ENCODE results near the genes PRR20A, KLF5 and ACOD1.

GRCh38 chr13:57140634-57141135 lies at the start of gene PRR20A:
PRR20A (plus strand) TSS chr13:57140918.
- RRBS: no CpG with 5 or more reads among the region's 27 CpGs

- RRBS: no CpG with 5 or more reads among the region's 1 CpG
Measured at GRCh38 chr13:60405259-60405728, 8.3 kb downstream of the TDRD3 start.

DNA sequence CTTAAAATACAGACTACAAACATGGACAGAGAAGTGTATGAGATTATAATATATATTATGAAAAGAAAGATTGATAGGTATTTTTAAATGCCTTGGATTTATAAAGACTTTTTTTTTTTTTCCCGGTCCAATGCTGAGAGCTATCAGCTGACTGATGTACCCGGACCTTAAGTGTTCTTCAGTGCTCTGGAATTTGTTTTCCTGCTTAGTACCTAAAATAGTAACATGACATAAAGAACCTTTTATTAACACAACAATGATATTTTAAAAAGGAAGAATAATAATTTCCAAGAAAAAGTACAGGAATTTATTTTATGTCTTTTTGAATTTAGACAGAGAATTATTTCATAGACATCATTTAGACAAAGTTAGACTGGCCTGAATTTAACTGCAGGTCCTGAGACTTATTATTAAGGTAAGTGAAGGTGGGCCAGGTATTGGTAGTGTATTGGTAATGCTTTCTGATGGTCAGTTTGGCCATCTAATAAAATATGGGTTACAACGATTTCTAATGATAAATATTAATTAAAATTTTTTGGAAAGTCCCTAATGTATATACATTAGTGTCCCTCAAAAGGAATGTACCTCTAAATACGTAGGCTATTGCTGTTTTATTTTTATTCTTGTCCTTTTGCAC lies 795.6 kb upstream of the PCDH9 start:
- RRBS: 80% methylated on average over 1 of the region's 4 CpGs

DNA sequence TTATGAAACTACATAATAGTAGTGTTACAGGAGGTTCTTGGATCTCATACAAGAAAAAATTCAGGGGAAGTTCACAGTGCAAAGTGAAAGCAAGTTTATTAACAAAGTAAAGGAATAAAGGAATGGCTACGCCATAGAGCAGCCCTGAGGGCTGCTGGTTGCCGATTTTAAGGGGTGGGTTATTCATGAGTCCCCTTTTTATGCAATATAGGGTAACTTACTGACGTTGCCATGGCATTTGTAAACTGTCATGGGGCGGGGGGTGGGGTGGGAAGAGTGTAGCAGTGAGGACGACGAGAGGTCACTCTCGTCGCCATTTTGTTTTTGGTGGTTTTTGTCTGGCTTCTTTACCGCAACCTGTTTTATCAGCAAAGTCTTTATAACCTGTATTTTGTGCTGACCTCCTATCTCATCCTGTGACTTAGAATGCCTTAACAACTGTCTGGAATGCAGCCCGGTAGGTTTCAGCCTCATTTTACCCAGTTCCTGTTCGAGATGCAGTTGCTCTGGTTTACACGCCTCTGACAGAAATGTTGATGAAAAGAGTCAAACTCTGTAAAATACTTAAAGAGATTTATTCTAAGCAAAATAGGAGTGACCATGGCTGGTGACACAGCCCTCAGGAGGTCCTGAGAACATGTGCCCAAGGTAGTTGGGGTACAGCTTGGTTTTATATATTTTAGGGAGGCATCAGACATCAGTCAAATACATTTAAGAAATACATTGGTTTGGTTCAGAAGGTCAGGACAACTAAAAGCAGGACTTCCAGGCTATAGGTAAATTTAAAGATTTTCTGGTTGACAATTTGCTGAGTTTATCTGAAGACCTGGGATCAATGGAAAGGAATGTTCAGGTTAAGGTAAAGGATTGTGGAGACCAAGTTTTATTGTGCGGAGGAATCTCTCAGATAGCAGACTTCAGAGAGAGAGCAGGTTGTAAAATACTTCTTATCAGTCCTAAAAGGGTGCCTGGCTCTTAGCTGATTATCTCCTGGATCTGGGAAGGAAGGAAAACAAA lies 851.9 kb downstream of the DACH1 start:
- RRBS: no CpG with 5 or more reads among the region's 13 CpGs

GRCh38 chr13:71852029-71852563 lies 14.9 kb downstream of the DACH1 start:
- RRBS: no CpG with 5 or more reads among the region's 4 CpGs

DNA sequence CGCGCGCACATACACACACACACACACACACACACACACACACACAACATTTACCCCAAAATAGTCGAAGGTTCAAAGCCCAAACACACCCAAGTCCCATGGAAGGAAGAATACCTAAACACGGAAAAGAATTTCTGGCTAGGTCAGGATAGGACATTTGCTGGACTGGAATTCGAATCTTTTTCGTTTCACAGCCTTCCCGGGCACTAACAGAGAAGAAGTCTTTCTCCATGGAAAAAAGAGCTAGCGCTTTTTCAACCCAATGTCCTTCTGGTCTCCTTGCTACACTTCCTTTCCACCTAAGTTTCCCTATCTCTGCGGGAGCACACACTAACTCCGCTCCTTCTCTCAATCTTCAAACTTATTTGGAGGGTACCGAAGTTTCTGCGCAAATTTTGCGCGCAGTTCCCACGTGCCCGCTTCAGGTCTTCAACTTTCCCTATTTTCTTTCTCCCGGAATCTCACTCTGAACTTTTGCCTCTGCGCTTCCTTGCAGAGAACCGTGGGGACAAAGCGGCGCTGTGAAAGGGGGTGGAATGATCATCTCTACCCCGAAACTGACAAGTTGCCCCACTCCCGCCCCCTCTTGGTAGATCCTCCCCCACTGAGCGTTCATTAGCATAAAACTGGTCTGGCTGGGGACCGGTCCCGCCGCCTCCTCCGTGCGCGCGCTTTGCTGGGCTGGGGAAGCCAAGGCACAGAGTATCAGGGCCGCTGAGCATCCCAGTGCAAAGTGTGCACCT lies 2.7 kb downstream of the DACH1 start:
- RRBS: no CpG with 5 or more reads among the region's 33 CpGs

- RRBS: no CpG with 5 or more reads among the region's 3 CpGs
Measured at GRCh38 chr13:72801968-72802772, 20.2 kb downstream of the PIBF1 start.

- RRBS: no CpG with 5 or more reads among the region's 2 CpGs
Measured at GRCh38 chr13:73057411-73057936, 1.3 kb upstream of the KLF5 start.

- RRBS: 3% methylated on average over 25 of the region's 102 CpGs
Measured at GRCh38 chr13:73058400-73059464, at the start of gene KLF5. KLF5 (plus strand) TSS chr13:73059005.

DNA sequence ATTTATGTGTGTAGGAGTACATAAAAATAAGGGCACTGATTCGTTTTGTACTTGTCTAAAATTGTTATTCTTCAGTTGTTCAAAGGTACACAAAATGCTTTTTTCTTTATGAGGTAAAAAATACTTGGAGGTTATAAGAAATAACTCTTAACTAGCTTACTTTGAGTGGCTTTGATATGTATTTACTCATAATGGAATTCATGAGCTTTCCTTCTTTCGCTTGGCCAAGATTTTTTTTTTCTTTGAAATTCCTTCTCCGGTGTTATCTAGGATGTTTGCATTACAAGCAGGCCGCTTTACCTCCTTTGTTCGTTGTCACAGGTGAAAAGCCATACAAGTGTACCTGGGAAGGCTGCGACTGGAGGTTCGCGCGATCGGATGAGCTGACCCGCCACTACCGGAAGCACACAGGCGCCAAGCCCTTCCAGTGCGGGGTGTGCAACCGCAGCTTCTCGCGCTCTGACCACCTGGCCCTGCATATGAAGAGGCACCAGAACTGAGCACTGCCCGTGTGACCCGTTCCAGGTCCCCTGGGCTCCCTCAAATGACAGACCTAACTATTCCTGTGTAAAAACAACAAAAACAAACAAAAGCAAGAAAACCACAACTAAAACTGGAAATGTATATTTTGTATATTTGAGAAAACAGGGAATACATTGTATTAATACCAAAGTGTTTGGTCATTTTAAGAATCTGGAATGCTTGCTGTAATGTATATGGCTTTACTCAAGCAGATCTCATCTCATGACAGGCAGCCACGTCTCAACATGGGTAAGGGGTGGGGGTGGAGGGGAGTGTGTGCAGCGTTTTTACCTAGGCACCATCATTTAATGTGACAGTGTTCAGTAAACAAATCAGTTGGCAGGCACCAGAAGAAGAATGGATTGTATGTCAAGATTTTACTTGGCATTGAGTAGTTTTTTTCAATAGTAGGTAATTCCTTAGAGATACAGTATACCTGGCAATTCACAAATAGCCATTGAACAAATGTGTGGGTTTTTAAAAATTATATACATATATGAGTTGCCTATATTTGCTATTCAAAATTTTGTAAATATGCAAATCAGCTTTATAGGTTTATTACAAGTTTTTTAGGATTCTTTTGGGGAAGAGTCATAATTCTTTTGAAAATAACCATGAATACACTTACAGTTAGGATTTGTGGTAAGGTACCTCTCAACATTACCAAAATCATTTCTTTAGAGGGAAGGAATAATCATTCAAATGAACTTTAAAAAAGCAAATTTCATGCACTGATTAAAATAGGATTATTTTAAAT lies 17.0 kb downstream of the KLF5 start:
- RRBS: no CpG with 5 or more reads among the region's 21 CpGs

DNA sequence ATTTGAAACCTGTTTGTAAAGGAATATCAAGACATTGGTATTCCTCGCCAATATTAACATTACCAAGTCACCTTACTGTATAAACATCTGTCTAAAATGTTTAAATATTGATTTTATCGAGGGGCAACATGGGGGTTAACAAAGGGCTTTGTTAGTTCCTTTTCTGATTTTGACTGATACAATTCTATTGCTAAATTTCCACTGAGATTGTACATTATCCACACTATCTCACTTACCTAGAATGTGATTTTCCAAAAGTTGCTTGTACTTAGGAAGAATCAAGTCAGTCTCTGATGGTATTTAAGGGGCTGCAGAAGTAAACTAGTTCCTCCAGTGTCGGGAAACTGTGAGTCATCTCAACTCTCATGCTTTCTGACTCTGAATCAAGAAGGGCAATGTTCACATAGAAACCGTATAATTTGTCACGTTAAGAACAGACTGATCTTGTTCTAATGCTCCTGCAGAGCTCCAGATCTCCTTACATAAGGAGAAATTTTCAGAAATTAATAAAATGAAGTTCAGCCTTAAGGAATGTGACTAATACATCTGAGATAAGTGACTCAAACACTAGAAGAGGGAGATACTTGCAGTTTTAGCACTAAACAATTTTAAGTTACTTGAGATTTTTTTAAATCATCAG lies 369.3 kb downstream of the KLF5 start:
- RRBS: no CpG with 5 or more reads among the region's 5 CpGs

GRCh38 chr13:74026771-74027209 lies 968.0 kb downstream of the KLF5 start:
- RRBS: no CpG with 5 or more reads among the region's 4 CpGs

- RRBS: no CpG with 5 or more reads among the region's 4 CpGs
Measured at GRCh38 chr13:75405893-75406371, 76.0 kb downstream of the TBC1D4 start.

DNA sequence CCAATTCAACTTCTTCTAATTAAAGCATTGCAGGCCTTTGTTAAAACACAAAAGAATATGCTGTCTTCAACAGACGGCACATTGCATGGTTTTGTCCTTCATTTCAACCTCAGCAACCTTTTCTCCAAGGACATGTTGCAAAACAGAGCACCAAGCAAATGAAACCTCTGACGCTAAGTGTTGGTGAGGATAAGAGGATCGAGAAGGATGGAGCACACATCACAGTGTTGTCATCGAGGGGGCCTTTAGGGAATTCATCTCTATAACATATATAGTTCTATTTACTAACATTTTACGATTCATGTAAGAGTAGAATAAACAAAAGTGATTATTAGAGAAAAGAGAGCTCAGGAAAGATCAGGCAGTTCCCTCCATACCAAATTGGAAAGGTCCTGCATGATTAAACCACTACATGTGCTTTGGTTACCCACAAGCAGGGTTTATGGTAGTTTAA lies 75.6 kb downstream of the TBC1D4 start:
- RRBS: no CpG with 5 or more reads among the region's 5 CpGs

- RRBS: no CpG with 5 or more reads among the region's 3 CpGs
Measured at GRCh38 chr13:75715494-75715973, 79.4 kb downstream of the LMO7 start.

DNA sequence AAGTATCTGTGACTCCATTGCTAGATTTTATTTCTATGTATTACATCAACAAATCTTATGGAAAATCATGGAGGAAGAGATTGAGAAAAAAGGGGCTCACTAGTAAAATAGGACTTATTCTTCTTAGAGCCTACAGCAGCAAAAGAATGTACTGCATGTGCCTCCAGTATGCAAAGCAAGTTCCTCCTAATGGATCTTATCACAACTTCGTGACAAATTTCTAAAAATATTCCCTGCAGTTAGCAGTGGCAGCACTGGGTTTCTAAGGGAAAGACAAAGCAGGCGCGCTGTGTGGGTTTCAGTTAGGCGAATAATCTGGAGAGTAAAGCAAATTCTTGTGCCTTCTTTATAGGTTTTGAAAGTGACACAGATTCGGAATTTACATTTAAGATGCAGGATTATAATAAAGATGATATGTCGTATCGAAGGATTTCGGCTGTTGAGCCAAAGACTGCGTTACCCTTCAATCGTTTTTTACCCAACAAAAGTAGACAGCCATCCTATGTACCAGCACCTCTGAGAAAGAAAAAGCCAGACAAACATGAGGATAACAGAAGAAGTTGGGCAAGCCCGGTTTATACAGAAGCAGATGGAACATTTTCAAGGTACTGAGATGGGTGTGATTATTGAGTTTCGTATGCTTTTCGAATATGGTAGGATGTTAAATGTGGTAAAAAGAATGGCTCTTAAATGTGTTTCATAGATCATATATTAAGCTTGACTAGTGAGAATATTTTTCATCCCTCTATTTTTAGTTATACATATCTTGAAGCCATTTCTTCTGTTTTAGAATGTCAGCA lies 168.0 kb downstream of the LMO7 start:
- RRBS: no CpG with 5 or more reads among the region's 13 CpGs

DNA sequence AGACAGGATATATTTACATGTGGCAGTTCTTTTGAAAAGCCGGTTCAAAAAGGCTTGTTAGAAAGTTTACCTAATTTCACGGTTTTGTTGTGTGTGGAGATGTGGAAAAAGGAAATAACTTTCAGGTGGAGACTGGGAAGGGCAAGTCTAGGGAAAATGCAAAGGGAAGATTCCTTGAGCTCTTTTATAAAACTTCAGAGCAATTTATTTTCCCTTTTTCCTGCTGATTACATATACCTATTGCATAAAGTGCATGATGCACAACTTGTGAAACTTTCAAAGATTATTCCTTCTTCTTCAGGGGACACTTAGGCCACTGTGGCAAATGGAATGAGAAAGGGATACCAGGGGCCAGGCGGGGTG lies 170.3 kb downstream of the LMO7 start:
- RRBS: no CpG with 5 or more reads among the region's 3 CpGs

DNA sequence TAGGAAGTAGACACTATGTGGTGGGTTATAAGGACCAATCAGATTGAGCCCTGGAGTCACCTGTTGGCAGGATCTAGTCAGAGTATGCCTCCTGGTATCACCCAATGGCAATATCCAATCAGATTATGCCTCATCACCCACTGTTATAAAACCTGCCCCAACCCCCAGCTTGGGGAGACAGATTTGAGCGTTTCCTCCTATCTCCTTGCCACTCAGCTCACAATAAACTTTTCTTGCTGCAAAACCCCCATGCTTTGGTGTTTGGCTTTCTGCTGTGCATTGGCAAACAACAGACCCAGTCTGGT lies 564.2 kb downstream of the LMO7 start:
- RRBS: no CpG with 5 or more reads among the region's 1 CpG

GRCh38 chr13:76884029-76884256 lies 2.3 kb downstream of the KCTD12 start:
- RRBS: no CpG with 5 or more reads among the region's 3 CpGs

DNA sequence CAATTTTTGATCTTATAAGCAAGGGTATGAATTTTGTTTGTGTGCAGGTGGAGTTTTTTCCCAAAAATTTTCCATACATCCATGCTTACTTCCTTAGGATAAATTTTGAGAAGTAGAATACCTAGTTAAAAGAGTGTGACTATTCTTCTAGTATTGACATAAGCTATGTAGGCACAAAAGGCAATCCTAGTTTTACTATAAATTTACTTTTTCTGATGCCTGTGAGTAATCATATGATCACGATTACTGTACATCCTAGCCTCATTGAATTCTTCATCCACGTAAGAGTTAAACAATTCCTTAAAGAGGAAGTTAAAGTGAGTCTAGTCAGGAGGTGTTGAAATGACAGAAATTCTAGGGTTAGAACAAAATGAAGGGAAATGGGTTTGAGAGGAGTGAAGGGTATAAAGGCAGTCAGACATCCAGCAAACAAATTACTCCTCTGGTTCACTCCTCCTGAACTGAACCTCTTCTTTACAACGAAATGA lies at the start of gene ACOD1:
ACOD1 (plus strand) TSS at position 437 of the 488 bp plus-strand sequence.
- RRBS: no CpG with 5 or more reads among the region's 3 CpGs